ENCODE data around the gene NARF.

GRCh38 chr17:82257237-82258315 is 15.9 kb downstream of the CSNK1D start:
- PRO-cap, 7 experiments: no peak in any of the 7 experiments
- RAMPAGE, long total RNA, 2 experiments: no peak in any of the 2 experiments

- PRO-cap, 7 experiments: no peak in any of the 7 experiments
- RAMPAGE, long total RNA, 2 experiments: no peak in any of the 2 experiments
These were observed 17.9 kb downstream of the CD7 start for GRCh38 chr17:82299390-82300017.

DNA sequence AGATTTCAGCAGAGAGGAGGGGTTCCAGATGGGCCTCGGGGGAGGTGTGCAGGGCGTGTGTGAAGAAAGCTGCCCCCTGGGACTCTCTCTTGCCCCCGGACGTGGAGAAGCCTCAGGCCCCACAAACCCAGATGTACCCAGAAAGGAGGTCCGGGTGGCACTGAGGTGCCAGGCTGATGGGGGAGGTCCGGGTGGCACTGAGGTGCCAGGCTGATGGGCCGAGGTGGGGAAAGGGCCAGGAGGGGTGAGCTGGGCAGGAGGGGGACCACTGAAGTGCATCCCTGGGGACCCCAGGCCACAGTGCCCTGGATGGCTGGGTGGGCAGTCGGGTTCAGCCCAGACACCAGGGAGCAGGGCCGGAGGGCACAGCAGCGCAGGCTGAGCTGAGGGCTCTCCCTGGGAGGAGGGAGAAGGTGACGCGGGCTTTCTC is 16.3 kb downstream of the CD7 start:
- PRO-cap, 7 experiments: no peak in any of the 7 experiments
- RAMPAGE, long total RNA, 2 experiments: no peak in any of the 2 experiments

DNA sequence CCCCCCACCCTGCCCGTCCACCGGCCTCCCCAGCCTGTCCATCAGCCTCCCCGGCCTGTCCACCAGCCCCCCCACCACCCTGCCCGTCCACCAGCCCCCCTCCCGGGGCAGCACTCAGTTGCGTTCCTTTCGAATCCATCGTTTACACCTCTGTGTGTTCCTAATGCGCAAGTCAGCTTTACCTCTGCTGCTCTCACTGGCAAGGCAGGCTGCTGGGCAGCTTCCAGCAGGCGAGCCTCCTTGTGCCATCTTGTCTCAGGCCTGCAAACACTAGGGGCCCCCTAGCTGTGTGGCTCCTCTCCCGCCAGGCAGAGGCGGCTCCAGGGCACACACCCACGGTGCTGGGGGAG is 5.6 kb downstream of the SECTM1 start:
- PRO-cap, 7 experiments: no peak in any of the 7 experiments
- RAMPAGE, long total RNA, 2 experiments: no peak in any of the 2 experiments

DNA sequence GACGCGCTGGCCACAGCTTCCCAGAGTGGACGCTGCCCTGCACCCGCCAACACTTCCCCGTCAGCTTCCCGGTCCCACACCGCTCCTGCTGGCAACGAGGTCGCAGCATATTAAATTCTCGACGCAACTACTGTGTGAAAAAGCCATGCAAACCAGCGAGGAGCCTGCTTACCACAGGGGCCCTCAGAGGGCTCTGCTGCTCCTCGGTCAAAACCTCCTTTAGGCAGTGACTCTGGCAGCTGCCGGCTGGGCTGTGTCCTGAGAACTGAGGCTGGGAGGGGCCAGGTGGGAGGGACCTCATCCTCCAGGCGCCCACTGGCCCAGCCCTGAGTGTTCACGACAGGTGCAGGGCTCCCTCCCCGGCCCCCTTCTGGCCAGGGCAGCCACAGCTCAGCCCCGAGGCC is 2.1 kb upstream of the TEX19 start:
- PRO-cap, 7 experiments: no peak in any of the 7 experiments
- RAMPAGE, long total RNA, 2 experiments: no peak in any of the 2 experiments

DNA sequence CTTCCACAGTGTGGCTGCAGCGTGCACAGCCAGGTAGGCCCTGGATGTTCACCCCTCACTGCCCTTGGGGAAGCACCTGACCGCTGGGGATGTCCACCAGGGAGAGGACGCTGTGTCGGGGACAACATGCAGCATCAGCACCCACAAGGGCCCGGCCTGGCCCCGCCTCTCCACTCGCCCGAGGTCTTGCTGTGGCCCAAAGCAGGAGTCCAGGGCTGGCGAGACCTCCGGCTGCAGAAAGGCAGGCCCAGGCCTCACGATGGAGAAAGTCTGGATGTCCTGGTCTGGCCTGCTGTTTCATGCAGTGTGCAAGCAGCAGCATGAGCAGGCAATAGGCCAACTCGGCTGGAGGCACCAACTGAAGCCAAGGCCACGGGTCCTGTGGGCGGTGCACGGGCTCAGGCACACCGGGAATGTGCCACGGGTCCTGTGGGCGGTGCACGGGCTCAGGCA is 7.1 kb downstream of the CYBC1 start:
- PRO-cap, 7 experiments: no peak in any of the 7 experiments
- RAMPAGE, long total RNA, 2 experiments: no peak in any of the 2 experiments

GRCh38 chr17:82458590-82458908 is at the start of gene NARF:
TSS of gene NARF (plus strand) at chr17:82458741.
- PRO-cap, 7 experiments: peak in 7 of 7 experiments; most common plus-strand start chr17:82458711 (in 4)
- RAMPAGE, long total RNA, 2 experiments: start-site peak on the plus strand in 2 of 2 experiments, at chr17:82458677-82458746 at its widest, 372 to 477 reads per replicate

- PRO-cap, 7 experiments: no peak in any of the 7 experiments
- RAMPAGE, long total RNA, 2 experiments: no peak in any of the 2 experiments
These were observed 20.5 kb upstream of the FOXK2 start for GRCh38 chr17:82498992-82499567.

- PRO-cap, 7 experiments: no peak in any of the 7 experiments
- RAMPAGE, long total RNA, 2 experiments: no peak in any of the 2 experiments
These were observed 2.4 kb downstream of the FOXK2 start for GRCh38 chr17:82521929-82522308.

GRCh38 chr17:82613224-82614302 is 34.7 kb downstream of the WDR45B start:
- PRO-cap, 7 experiments: no peak in any of the 7 experiments
- RAMPAGE, long total RNA, 2 experiments: no peak in any of the 2 experiments

GRCh38 chr17:82614741-82616138 is 33.0 kb downstream of the WDR45B start:
- PRO-cap, 7 experiments: peak in 2 of 7 experiments; most common plus-strand start chr17:82615363 (in 1); most common minus-strand start chr17:82615247 (in 2)
- RAMPAGE, long total RNA, 2 experiments: no peak in any of the 2 experiments

- PRO-cap, 7 experiments: peak in 2 of 7 experiments; most common plus-strand start chr17:82752740 (in 1); most common minus-strand start chr17:82752647 (in 2)
- RAMPAGE, long total RNA, 2 experiments: no peak in any of the 2 experiments
These were observed 604 bp downstream of the TBCD start for GRCh38 chr17:82752401-82752937.

GRCh38 chr17:82786896-82787908 is 35.3 kb downstream of the TBCD start:
- PRO-cap, 7 experiments: no peak in any of the 7 experiments
- RAMPAGE, long total RNA, 2 experiments: no peak in any of the 2 experiments

DNA sequence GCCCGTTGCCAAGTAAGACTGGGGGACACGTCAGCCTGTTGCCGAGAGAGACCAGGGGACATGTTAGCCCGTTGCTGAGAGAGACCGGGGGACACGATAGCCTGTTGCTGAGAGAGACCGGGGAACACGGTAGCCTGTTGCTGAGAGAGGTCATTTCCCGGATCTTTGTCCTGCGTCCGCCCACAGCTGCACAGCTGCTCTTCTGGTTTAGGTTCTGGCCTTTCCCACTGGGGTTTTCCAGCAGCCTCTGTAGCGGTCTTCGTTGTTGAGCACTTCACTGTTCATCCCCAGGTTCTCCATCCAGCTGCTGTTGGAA is 43.3 kb downstream of the TBCD start:
- PRO-cap, 7 experiments: no peak in any of the 7 experiments
- RAMPAGE, long total RNA, 2 experiments: no peak in any of the 2 experiments

- PRO-cap, 7 experiments: no peak in any of the 7 experiments
- RAMPAGE, long total RNA, 2 experiments: no peak in any of the 2 experiments
These were observed 32.5 kb downstream of the ZNF750 start for GRCh38 chr17:82807105-82807902.

DNA sequence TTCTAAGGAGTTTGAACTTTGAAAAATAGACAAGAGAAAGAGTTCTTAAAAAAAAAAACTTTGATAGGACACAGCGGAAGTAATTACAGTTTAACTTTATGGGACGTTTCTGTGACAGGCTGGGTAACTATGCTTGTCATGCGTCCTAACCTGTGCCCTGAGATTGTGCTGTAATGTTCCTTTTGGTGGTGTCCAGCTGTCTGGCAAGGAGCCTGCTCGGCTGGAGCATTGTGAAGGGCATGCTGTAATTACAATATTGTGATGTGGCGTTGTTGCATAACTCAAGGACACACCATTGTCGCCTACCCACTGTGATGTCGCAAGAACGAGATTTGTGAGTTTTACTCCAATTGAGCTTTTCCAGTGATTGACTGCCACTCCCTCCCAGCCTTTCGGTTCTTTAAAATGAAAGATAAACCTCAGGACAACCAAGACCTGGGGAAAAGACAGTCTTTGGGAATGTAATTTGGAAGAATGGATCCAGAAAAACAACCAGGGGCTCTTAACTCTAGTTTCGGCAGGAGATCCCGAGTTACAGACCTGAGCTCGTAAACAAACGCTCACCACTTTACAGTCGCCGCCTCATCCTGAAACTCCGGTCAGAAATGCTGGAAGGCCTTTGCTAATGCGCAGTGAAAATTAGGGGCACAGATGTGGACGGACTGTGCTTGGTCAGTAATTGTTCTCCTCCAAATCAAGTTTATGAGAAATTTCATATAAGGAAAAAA is 1.4 kb downstream of the ZNF750 start:
- PRO-cap, 7 experiments: no peak in any of the 7 experiments
- RAMPAGE, long total RNA, 2 experiments: no peak in any of the 2 experiments

- PRO-cap, 7 experiments: no peak in any of the 7 experiments
- RAMPAGE, long total RNA, 2 experiments: no peak in any of the 2 experiments
These were observed 563 bp upstream of the ZNF750 start for GRCh38 chr17:82840381-82840789.

- PRO-cap, 7 experiments: no peak in any of the 7 experiments
- RAMPAGE, long total RNA, 2 experiments: no peak in any of the 2 experiments
These were observed 18.6 kb upstream of the ZNF750 start for GRCh38 chr17:82858185-82859057.

DNA sequence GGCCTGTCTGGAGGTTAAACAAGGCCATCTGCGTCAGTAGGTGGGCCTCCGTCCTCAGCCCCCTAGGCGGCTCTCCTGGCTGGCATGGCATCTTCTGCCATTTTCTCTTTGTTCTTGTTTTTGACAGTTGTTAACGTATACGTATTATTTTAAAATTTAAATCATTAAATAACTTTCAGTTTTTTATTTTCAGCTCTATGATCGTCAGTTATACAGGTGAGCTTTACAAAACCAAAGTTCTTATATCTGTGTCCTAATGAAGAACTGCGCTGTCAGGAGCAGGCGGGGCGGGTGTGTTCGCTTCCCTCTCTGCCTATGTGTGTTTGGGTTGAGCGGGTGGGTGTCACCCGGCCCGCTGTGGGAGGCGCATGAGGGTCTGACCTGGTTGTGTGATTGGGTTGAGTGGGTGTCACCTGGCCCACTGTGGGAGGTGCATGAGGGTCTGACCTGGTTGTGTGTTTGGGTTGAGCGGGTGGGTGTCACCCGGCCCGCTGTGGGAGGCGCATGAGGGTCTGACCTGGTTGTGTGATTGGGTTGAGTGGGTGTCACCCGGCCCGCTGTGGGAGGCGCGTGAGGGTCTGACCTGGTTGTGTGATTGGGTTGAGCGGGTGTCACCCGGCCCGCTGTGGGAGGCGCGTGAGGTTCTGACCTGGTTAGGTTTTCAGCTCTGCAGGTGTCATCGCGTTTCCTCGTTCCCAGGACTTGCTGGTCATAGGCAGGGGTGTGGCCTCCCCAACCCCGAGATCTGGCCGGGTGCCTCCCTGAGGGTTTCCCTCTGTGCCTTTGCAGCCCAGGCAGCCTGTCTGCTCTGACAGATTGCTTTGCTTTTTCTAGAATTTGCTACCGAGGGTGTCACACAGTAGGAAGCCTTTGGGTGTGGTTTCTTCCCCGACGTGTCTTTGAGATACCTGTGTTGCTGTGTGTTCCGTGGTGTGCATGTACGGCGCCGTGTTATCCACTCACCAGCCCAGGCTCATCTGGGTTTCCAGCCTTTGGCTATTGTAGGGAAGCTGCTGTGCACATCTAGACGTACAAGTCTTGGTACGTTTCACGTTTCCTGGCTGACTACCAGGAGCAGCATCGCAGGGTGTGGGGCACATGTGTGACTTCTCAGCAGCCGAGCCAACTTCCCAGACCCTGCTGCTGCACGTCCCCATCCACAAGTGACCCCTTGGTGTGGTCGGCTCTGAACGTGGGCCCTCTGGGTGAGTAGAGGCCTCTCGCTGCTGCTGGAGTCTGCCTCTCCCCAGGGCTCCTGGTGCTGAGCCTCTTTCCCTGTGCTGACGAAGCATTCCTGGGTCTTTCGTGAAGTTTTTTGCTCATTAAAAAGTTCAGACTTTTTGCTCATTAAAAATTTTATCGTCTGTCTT is 69.8 kb upstream of the ZNF750 start:
- PRO-cap, 7 experiments: no peak in any of the 7 experiments
- RAMPAGE, long total RNA, 2 experiments: no peak in any of the 2 experiments

DNA sequence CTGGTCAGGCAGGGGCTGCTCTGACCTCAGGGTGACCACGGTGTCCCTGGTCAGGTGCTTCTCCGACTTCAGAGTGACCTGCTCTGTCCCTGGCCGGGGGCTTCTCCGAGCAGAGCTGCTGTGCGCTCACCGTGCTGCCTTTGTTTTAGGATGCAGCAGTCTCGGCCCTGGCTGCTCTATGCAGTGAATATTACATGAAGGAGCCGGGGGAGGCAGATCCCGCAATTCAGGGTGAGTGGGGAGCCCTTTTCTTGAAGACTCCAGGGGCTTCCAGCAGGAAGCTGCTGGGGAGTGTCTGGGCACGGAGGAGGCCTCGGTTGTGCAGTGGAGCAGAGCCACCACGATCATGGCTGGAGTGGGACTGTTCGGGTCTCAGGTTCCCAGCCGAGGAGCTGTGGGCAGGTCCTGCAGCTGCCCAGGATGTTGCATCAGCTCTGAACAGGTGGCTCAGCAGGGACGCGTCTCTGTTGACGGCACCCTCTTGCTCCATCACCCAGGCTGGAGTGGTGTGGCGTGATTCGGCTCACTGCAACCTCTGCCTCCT is 83.8 kb upstream of the ZNF750 start:
- PRO-cap, 7 experiments: no peak in any of the 7 experiments
- RAMPAGE, long total RNA, 2 experiments: no peak in any of the 2 experiments